ENCODE measurements around the genes BCORL1, ELF4 and TFDP3.

- RRBS, result no CpG with 5 or more reads among the region's 4 CpGs
Observed at GRCh38 chrX:129619057-129619496, 35.7 kb downstream of the APLN start.

DNA sequence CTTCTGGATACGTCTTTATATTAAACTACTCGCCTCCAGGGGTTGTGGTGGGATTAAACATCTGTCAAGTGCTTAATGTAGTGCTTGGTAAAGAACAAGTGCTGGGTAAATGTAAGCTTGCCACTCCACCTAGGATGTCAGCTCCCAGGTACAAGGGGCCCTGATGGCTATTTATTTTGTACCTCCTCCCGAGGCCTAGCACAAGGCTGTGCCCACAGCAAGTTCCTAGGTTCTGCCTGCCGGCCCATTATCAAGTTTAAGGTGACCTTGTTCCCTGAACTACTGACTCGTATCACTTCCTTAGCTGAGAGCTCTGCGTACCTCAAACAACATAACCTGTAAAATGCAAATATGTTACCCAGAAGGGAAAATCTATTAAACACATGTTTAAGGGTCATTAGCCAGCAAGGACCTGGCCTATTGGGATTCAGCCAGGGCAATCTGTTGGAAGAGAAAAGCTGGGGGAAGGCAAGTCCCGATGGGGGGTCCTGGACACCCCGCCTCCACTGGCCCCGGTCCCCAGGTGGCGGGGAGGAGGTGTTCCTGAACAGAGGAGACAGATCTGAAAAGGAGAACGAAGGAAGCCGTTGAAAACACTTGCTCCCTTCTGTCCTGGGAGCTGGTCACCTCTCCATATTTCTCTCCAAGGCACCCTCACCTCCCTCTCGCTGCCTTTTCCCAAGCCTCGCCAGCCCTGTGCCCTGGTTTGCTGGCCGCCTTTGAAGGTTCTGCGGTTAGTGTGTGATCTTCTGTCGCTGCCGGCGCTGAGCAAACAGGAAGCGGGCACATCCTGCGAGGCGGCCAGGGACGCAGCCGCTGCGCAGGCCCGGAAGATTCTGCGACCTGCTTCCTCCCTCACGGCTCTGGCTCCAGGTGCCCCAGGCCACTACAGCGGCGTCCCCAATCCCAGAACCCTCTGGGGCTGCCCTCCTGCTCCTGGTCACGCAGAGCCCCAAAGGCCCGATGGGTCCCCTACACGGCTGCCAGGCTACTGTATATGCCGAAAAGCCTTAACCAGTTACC lies 2.8 kb upstream of the SASH3 start:
- RRBS, result 1% methylated on average over 9 of the region's 34 CpGs

GRCh38 chrX:129793318-129794126 lies 13.8 kb downstream of the SASH3 start:
- RRBS, result no CpG with 5 or more reads among the region's 21 CpGs

GRCh38 chrX:129800315-129800719 lies 20.6 kb downstream of the SASH3 start:
- RRBS, result no CpG with 5 or more reads among the region's 4 CpGs

GRCh38 chrX:129981534-129983040 lies at the start of gene BCORL1:
BCORL1 (plus strand) TSS chrX:129982635.
- RRBS, result 2% methylated on average over 22 of the region's 97 CpGs

DNA sequence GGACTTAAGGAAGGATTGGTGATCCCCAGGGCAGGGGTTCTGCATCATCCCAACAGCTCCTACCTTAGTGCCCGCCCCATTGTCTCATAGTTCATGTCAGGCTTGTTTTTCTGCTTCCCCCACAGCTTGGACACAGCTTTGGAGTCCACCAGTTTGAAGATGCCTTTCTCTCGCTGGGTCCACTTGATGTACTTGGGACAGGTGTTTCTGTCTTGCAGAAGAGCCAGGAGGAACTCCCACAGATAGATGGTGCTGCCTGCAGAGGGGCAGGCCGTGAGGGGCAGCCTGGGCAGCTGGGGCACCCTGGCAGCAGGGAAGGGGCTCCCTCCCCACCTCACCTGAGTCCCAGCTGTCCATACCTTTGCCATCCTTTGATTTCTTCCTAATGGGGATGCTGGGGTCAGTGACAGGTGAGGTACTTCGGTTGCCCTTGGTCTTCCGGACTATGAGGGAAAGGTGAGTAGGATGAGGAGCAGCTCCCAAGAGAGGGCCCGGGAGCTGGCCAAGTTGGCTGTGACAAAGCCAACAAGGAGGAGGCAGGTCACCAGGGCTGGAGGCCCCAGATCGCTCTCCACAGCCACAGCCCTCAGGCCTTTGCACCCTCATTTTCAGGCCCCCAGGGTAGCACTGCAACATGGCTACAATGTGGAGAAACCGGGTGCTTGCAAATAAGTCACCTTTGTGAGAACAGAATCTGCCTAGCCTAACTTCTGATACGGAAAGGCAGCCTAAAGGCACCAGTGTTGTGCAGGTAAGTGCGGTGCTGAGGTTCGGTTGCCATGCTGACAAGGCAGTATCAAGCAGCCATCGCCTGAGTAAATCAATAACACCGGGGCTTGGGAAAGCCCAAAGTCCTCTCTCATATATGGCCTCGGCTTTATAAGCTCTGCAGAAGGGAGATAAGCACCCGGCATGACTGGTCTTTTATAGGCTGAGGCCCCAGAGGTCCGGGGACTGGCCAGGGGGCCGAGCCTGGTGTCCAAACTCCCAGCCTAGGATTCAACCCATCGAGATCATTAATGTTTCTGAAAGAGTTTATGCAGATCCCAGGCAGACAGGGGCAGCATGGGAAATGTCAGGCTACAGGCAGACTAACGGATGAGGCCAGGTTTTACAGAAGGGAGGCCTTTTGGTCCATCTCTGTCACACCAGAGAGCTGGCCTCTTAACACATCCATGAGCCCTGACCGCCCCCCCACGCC lies 38.9 kb downstream of the ELF4 start:
- RRBS, result 54% methylated on average over 2 of the region's 21 CpGs

DNA sequence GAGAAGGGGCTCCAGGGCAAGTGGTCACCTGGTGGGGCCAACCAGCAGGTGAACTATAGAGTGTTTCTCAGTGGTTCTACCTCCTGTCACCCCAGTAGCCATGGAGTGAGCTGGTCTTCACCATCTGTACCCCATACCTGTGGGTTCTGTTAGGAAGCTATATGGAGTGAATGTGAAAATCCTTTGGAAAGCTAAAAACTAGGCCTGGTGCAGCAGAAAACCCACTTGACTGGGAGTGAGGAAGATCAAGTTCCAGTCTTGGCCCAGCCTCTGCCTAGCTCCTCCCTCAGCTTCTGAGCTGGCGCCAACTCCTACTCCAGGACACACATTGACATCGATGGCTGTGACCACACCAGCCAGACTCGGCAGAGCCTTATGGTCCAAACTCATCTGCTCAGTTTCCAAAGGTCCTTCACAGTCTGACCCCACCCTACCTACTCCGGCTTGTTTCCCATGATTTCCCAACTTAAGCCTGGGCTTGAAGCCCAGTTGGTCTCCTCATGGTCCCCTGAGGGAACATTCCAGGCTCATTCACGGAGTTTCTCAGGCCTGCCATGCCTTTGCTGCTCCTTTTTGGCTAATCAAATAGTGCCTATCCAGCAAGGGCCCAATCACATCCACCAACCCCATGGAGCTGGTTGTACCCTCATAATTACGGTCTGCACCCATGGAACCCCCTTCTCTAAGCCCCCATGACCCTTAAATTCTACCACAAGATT lies 10.2 kb downstream of the ELF4 start:
- RRBS, result no CpG with 5 or more reads among the region's 6 CpGs

GRCh38 chrX:130110086-130111153 lies at the start of gene ELF4:
ELF4 (minus strand) TSS chrX:130110497.
- RRBS, result 1% methylated on average over 37 of the region's 144 CpGs

- RRBS, result no CpG with 5 or more reads among the region's 1 CpG
Observed at GRCh38 chrX:130827531-130827989, 75.4 kb downstream of the ENOX2 start.

GRCh38 chrX:131704217-131704905 lies 160.5 kb downstream of the OR13H1 start:
- RRBS, result no CpG with 5 or more reads among the region's 22 CpGs

DNA sequence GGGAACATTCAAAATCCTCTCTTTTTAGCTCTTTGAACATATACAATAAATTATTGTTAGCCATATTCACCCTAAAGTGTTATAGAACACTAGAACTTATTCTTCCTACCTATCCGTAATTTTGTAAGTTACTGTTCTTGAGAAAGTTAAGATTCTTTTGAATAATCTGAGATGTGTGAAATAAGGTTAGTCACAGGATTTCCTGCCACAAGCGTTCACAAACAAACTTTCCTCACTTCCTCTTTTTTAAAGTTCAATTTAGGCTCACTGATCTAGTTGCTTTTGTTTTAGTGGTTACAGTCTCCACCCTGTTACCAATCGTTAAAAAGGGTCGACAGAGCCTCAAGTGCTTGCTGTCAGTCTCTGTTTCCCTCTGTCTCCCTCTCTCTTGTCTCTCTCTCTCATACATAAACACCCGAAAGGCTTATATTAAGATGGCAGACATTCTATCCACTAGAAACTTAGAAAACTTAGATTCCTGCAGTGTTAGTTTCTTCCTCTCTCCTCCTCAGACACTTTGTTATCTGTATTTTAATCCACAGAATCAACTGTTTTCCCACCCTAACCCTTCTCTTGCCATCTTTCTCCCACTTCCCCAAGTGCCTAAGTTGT lies 35.8 kb upstream of the STK26 start:
- RRBS, result no CpG with 5 or more reads among the region's 5 CpGs

GRCh38 chrX:132119693-132120103 lies 8.1 kb downstream of the FRMD7 start:
- RRBS, result no CpG with 5 or more reads among the region's 6 CpGs

- RRBS, result no CpG with 5 or more reads among the region's 6 CpGs
Observed at GRCh38 chrX:132213971-132214657, 5.1 kb downstream of the RAP2C start.

DNA sequence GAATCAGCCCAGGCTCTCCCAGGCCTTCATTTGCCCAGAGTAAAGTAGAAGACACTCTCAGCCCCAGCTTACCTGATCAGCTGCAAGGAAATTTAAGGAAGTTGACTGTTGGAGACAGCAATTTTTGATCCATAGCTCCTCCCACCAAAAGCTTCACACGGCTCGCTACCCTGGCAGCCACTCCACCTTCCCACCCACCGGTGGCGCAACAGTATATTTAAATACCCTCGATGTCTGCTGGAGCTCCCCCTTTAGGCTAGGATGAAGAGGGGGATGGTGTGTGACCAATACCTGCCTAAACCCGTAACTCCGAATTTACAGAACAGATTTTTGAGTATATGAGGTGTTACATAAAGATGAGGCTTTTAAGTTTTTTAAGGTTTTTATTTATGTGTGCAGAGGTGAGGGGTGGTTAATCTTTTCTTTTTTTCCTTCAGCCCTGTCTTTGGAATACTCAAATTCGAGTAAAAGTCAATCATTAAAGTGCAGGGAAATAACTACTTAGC lies 75.3 kb downstream of the MBNL3 start:
- RRBS, result no CpG with 5 or more reads among the region's 8 CpGs

GRCh38 chrX:132613217-132613571 lies 124.4 kb upstream of the MBNL3 start:
- RRBS, result no CpG with 5 or more reads among the region's 6 CpGs

DNA sequence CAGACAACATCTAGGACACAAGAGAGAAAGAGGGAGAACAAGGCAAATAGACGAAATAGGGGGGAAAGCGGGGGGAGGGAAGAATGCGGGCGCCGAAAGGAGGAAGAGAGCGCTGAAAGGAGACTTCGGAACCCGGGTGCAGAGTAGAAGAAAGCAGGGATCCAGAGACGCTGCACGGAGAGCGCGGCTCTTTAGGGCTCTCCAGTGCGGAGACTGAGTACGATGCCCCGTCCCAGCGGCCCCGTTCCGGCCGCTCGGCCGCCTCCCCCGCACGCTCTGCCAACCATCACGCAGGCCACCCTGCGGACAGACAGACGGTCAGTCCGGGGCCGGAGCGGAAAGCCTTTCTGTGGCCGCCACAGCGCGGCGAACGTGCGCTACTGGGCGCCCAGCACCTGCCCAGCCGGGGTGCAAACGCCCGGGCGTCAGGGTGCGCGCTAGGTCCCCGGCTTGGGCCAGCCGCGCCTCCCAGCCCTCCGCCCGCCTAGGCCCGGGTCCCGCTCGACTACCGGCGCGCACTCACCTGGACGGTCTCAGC lies 2.1 kb downstream of the HS6ST2 start:
- RRBS, result 2% methylated on average over 24 of the region's 54 CpGs

- RRBS, result no CpG with 5 or more reads among the region's 40 CpGs
Observed at GRCh38 chrX:133218293-133218641, at the start of gene TFDP3. TFDP3 (minus strand) TSS chrX:133218354.

DNA sequence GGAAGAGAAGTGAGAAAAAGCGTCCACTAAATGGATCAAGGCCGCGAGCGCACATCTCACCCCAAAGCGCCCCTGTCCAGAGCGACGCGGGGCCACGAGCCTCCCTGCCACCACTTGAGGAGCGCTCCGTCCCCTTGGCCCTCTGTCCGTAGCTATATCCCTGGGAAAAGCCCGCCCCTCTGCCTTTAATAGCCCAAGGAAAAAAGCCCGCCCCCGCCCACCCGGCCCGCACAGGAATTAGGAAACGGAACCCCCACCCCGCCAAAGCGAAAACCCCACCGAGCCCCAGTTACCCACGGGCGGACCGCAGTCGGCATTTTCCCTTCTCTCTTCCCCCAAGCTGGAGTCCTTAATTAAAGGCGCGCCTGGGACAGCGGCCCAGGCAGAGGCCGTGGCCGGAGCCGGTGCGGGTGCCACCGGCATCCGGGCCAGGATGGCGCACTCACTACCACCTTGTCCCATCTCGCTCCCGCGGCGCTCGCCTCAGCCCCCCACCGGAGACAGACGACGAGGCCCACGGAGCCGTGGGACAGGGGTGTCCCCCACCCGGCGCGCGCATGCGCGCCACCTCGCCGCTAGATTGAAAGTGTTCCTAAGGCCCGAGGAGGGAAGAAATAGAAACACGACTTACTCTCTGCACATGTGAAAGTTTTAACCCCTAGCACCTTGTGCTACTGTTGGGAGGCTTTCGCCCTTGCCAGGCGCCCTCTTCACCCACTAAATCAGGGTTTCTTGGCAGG lies 64.5 kb upstream of the CCDC160 start:
- RRBS, result 1% methylated on average over 11 of the region's 57 CpGs

GRCh38 chrX:134546080-134546812 lies 86.3 kb downstream of the HPRT1 start:
- RRBS, result 35% methylated on average over 14 of the region's 46 CpGs

DNA sequence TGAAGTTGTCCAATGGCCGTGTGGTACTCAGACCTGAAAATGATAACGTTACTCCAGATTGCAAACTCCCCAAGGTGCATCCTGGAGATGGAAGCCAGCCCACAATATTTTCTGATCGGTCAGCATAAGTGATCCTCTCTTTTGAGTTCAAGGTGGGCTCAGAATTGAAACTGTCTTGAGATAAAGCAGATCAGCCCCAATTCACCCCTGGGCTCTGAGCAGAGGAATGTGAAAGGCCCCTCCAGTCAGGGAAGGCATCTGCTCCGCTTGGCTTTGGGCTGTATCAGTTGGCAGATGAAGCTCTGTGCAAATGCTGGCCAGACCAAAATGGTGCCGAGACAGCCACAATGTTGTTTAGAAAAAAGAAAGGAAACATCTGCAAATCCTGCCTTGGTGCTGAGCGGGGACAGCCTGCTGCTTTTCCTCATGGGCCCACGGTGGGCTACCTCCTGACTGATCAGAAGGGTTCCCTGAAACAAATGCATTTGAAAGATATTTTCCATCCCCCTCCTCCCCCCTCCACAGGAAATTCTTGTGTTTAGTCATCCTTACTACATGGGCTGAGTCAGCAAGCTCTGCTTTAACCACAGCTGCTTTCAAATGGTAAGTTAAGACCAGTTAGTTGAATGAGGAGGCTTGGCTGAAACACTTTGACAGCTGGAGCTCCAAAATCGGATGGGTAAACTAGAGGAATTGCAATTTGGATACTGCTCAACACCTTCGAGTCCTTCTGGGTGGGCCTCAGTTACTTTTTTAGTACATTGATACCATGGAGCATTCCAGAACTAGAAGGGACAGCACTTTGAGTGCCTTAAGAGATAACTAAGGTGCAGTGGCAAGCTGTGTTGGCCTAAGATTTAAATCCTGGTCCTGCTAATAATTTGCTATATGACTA lies 36.2 kb downstream of the PLAC1 start:
- RRBS, result no CpG with 5 or more reads among the region's 9 CpGs

All from epithelial cell of prostate (primary cell).